Left lobe of liver (tissue), 1 donor: ENCODE measurements around a stretch of chr20.

DNA sequence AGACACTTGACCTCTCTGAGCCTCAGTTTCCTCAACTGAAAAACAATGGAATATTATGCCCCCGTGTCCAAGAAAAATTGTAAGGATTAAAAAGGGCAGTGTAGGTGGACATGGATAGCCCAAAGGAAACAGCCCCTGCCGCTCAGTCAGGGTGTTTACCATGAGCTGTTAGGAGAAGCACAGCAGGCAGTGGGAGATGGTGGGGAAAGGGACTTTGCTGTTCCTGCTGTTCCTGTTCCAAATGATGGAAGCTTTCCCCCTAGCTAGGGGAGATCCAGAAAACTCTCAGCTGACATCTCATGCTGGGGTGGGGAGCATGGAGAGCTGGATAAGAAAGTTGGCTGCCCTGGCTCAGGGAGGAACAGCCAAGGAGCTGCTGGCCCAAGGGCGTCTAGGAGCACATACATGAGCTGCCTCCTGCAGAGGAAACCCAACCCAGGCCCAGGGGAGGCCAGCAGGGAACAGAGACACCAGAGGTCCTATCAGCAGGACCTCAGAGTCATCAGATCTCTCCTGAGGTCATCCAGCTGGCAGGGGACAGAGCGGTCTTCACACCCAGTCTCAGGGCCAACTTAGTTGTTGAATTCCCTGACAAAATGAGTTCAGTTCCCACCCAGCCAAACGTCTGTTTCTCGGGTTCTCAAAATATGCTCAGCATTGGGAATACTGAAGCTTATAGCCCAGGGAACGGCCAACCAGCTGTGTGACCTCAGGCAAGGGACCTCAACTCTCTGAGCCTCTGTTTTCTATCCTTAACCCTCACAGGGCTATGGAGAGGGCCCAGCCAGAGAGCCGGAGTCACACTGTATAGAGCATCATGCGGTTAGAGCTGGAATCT is 14.0 kb downstream of the ADA start:
- PRO-cap: no peak

GRCh38 chr20:44643529-44644154 is 7.9 kb downstream of the ADA start:
- PRO-cap: no peak

DNA sequence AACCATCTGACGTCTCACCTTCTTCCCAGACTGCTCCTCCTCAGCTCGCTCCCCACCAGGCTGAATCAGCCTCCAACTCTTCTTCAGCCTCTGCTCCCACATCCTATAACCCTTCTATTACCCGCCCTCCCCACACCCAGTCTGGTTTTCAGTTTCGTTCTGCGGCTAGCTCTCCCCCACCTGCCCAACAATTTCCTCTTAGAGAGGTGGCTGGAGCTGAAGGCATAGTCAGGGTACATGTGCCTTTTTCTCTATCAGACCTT is 20.1 kb upstream of the ADA start:
- PRO-cap: no peak

- PRO-cap: no peak
These were observed 1.3 kb downstream of the CCN5 start for GRCh38 chr20:44716326-44716939.

DNA sequence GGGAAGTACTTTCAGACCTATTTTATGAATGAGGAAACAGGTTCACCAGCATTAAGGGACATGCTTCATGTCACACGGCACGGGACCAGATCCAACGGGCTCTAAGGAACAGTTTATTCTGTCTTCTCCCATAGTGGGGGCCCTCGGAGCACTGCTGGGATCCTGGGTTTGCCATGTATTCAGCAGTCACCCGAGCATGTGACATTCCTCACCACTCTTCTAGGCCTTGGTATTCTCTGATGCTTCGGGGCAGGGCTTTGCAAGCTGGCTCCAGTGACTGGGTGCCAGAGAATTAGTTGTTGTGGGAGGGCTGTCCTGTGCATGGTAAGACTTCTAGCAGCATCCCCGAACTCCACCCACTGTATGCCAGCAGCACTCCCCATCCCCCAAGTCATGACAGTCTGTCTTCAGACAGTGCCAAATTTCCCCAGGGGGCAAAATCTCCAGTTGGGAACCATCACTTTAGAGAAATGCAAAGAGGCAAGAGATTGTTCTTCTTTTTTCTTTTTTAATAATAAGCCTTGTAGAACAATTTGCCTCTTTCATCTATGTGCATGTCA is 5.5 kb downstream of the CCN5 start:
- PRO-cap: no peak

- PRO-cap: no peak
These were observed 6.8 kb upstream of the KCNK15 start for GRCh38 chr20:44738870-44739303.

GRCh38 chr20:44746896-44747902 is 1.5 kb downstream of the KCNK15 start:
- PRO-cap: no peak

DNA sequence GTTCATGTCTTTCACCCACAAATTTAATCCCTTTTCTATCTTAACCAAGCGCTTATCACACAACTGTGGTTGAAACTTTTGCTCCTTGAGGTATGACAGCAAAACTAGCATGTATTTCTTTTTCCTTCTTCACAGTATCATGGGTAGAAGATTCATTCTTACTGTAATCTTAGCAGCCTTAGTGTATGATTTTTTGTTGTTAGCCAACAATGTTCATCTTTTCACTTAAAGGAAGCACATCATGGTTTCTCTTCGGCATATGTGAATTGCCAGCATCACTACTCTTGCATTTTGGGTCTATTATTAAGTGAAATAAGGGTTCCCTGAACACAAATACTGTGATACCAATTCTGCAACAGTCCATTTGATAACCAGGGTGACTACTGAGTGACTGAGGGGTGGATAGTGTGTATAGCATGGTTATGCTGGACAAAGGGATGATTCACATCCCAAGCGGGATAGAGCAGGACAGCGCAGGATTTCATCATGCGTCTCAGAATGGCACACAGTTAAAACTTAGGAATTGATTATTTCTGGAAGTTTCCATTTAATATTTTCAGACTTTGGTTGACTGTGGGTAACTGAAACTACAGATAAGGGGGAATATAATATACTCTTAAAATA is 41.7 kb downstream of the KCNS1 start:
- PRO-cap: no peak

DNA sequence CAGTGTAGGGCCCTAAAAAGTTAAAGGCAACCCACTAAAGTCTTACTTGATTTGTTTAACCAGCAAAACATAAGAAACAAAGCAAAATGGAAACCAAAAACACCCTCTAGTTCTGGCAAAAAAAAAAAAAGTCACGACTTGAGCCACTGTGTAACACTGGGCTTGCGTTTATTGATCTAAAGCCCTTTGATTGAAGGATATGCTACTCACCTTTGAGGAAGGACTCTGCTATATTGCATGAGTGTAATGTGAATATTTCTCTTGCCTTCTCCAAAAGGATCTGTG is 12.1 kb downstream of the KCNS1 start:
- PRO-cap: no peak

- PRO-cap: no peak
These were observed 6.2 kb downstream of the KCNS1 start for GRCh38 chr20:45094550-45095213.

- PRO-cap: no peak
These were observed 260 bp downstream of the WFDC12 start for GRCh38 chr20:45124038-45124372.

GRCh38 chr20:45329244-45329876 is 18.9 kb downstream of the SDC4 start:
- PRO-cap: no peak

DNA sequence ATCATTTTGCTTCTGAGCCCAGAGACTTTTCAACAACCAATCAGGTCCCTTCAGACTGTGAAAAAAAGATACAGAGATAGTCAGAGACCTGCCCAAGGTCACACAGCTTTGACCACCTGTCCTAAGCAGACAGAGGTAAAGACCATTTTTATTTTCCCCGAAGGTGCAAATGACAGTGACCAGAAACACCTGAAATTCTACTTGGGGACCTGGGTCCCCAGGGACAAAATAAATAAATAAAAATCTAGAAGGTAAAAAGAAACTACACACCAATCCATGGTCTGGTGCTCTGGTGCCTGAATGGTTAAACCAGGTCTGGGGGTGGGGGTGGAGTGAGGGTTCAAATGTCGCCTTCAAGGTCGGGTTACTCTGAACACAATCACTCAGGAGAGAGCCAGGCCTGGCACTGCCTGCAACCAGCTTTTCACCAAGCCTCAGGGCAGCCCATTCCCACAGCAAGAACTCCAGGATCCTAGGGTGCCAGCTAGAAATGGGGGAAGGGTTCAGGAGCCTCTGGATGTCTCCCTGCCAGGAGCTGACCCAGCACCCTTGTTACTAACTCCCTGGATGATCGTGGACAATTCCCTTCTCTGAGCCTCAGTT is 6.8 kb downstream of the SDC4 start:
- PRO-cap: unidirectional peak, plus-strand start at position 382 of the sequence

DNA sequence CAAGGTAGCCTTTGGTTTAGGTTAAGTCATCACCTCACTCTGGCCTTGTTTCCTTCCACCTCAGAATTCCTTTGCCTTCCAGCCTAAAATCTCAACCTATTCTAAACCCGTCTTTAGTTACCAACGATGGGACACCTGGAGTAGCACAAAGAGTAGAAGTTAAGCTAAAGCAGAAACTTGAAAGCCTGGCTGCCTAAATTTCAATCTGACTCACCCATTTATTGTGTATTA is 1.6 kb downstream of the SDC4 start:
- PRO-cap: no peak

- PRO-cap: bidirectional peak, plus-strand start at chr20:45362148, minus-strand start at chr20:45362027
These were observed 1.1 kb upstream of the SYS1 start for GRCh38 chr20:45361786-45362371.

DNA sequence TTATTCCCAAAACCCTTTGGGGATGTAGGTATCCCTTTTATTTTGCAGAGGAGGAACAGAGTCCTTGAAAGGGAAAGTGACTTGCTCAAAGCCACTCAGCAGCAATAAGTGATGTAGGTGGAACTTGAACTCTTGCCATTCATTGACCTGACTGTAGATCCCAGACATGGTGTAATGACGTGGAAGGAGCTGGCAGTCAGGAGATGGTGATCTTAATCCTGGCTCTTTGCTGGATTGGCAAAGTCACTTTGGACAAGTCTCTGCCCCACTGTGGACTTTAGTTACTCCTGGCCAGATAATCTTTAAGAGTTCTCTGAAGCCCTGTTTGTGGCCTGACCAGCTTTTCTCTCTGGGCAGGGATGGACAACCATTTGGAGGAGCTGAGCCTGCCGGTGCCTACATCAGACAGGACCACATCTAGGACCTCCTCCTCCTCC is 1.5 kb downstream of the DBNDD2 start:
- PRO-cap: no peak

GRCh38 chr20:45778683-45780013 is 12.5 kb downstream of the WFDC3 start:
- PRO-cap: no peak

DNA sequence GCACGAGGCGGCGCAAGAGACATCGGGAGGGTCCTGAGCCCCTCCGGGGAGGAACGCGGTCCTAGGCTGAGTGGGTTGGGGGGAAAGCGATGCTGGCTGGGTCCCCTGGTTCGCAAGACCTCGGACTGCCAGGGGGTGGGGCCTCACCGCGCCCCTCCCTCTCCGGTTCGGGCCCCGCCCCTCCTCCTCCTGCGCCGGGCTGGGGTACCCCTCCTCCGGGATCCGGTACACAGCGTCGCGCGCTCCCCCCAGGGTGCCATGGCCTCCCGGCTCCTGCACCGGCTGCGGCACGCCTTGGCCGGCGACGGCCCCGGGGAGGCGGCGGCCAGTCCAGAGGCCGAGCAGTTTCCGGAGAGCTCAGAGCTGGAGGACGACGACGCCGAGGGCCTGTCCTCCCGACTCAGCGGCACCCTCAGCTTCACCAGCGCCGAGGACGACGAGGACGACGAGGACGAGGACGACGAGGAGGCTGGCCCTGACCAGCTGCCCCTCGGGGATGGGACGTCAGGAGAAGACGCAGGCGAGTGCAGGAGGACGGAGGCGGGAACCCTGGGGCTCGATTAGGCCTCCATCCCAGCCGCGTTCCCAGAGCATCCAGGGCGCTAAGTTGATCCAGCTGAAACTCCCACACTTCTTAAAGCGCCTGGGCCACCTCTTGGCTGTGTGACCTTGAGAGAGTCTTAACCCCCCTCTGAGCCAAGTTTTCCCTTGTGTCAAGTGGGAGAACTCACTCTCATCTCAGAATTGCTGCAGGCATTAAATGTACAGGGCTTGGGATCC is 540 bp downstream of the SNX21 start:
- PRO-cap: bidirectional peak, plus-strand start at position 228 of the sequence, minus-strand start at position 127 of the sequence; unidirectional peak, minus-strand start at position 606 of the sequence

DNA sequence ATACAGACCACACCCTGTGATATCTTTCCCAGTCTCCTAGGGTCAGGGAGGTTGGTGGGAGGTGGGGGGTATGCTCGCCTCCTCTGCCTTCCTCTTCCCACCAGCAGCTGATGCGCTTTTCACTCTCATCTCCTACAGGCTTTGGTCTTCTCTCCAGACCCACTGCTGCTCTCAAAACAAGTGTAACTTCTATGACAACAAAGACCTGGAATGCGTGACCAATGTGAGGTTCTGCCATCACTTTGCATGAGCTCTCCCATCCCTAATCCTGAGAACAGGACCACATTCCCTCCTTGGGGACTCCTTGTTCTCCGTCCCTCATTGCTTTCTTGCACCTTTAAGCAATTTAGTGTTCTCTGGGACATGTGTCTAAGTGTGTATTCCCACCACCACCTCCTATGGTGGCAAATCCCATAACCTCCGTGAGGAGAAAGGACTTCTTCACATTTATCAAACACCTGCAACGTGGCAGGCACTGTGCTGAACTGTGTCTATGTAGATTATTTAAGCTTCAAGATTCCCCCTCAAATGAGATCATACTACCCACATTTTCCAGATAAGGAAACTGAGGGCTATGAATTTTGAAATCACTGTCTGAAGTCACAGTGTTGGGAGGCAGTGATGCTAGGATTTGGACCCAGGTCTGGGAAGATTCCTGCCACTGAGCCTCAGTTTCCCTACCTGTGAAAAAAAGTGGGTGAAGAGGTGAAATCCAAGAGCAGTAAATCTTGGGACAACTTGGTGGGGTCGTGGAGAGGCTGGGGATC is 2.9 kb downstream of the CTSA start:
- PRO-cap: no peak

GRCh38 chr20:45897519-45898170 is 6.5 kb downstream of the CTSA start:
- PRO-cap: no peak